A549 (cell line): Measurements from ENCODE around the gene SPATA31E1.

DNA sequence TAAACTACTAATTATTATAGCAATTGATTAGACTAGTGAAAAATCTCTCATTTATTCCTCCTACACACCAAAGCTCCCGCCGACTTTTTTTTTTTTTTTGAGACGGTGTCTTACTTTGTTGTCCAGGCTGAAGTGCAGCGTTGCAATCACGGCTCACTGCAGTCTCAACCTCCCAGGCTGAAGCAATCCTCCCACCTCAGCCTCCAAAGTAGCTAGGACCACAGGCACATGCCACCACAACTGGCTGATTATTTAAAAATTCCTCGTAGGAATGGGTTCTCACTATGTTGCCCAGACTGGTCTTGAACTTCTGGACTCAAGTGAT is 30.0 kb upstream of the UBQLN1 start:
- PRO-cap, result no peak
CAGE:
- cytosol, long polyA plus RNA, result no peak
- long polyA plus RNA, result no peak
- nucleus, long polyA plus RNA, result no peak

GRCh38 chr9:85046636-85046835 is 377.0 kb downstream of the NTRK2 start:
- PRO-cap, result no peak
CAGE:
- cytosol, long polyA plus RNA, result no peak
- long polyA plus RNA, result no peak
- nucleus, long polyA plus RNA, result no peak

DNA sequence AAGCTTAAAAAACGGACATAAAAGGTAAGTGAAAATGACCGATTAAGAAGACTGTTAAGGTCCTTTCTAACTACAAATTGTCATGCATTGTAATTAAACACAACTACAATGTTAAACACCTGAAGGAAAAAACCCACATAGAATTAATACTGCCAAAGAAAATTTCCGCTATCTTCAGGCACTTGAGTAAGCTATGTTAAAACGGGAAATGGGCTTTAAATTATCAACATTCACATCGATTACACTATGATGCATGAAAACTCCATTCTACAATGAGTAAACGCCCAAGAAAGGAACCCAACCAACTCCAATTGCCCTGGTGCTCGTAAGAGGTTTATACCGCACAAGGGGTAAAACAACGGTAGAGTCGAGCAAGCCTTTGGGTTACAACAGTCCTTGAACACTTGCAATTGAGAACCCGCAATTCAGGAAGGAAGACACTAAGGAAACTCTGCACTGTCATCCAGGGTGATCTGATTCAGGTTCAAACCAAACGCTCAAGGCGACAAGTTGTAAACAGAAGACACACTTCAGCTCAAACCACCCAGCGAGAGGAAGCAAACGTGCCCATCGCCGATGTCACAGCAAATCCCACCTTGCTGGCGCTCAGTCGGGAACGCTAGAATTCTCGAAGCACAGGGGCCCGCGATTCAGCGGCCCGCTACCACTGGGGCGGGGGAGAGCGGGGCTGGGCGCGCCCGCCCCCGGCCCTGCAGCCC is 917 bp downstream of the AGTPBP1 start:
- PRO-cap, result no peak
CAGE:
- cytosol, long polyA plus RNA, result no peak
- long polyA plus RNA, result no peak
- nucleus, long polyA plus RNA, result no peak

DNA sequence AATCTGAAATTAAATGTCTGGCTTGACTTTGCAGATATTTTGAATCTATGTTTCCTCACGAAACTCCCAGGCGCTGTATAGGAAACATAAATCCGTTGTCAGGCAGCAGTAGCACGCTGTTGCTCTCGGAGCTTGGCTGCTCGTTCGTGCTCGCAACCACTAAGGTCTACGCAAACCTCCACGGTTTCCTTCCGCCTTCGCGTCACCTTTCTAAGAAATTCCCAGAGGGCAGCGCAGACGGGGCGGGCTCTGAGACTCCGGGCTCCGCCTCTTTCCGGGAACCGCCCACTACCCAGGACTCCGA is 321 bp upstream of the NAA35 start:
- PRO-cap, result bidirectional peak, plus-strand start outside the sequence, minus-strand start at position 161 of the sequence
CAGE:
- cytosol, long polyA plus RNA, result no peak
- long polyA plus RNA, result no peak
- nucleus, long polyA plus RNA, result no peak

DNA sequence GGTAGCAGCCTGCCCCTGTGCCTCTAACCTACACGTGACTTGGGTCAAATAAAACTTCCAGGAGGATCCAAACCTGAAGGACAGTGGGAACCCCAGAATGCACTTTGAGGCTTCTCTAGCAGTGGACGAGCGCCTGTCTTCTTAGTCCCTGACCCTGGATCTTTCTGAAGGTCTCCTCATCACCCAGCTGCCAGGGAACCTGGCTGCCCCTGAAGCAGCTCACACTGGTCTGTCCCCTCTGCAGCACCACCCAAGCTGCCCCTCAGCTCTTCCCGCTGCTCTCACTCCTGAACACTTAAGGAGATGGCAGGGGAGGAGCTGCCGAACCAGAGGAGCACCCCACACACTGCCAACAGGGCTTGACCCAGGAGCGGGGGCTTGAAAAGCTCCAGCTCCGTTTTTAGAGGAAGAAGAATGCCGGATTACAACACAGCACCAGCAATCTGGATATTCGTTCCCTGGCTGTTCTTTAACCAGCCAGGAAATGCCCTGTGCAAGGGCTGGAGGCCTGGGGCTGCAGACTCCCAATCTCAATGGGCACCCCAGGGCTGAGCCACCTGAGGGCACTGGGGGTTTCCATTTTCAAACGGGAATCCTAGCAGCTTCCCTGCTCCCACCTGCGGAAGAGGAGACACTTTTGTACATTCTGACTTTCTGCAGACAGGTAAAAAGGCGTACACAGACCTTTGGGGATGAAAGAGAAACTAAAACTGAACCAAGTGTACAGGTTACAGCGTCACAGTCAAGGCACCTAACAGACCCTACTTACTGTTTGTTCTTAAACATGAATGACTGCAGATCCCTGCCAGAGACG is 36.4 kb downstream of the GOLM1 start:
- PRO-cap, result no peak
CAGE:
- cytosol, long polyA plus RNA, result no peak
- long polyA plus RNA, result no peak
- nucleus, long polyA plus RNA, result no peak

- PRO-cap, result bidirectional peak, plus-strand start at chr9:86282206, minus-strand start at chr9:86282143
CAGE:
- cytosol, long polyA plus RNA, result no peak
- long polyA plus RNA, result no peak
- nucleus, long polyA plus RNA, result no peak
These were observed 562 bp downstream of the ISCA1 start for GRCh38 chr9:86281489-86282463.

DNA sequence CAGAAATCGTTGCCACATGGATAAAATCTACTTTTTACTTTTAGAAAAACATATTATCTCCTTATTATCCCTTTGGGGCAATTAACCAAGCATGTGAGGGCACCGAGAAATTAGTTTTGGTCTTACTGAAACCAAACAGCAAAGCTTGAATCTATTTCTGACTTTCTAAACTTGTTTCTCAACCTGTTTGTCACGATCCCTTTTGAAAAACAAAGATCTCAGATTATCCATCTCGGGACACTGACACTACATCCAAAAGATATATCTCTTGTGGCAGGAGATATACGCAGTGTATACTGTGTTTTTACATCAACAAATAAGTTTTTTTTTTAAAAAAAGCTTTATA is 2.3 kb downstream of the TUT7 start:
- PRO-cap, result no peak
CAGE:
- cytosol, long polyA plus RNA, result no peak
- long polyA plus RNA, result no peak
- nucleus, long polyA plus RNA, result no peak

GRCh38 chr9:86436377-86436692 is 82.1 kb upstream of the TUT7 start:
- PRO-cap, result no peak
CAGE:
- cytosol, long polyA plus RNA, result no peak
- long polyA plus RNA, result no peak
- nucleus, long polyA plus RNA, result no peak

GRCh38 chr9:86585641-86586268 is 231.5 kb upstream of the TUT7 start:
- PRO-cap, result no peak
CAGE:
- cytosol, long polyA plus RNA, result no peak
- long polyA plus RNA, result no peak
- nucleus, long polyA plus RNA, result no peak

- PRO-cap, result no peak
CAGE:
- cytosol, long polyA plus RNA, result no peak
- long polyA plus RNA, result no peak
- nucleus, long polyA plus RNA, result no peak
These were observed 196.5 kb downstream of the GAS1 start for GRCh38 chr9:86750888-86751221.

DNA sequence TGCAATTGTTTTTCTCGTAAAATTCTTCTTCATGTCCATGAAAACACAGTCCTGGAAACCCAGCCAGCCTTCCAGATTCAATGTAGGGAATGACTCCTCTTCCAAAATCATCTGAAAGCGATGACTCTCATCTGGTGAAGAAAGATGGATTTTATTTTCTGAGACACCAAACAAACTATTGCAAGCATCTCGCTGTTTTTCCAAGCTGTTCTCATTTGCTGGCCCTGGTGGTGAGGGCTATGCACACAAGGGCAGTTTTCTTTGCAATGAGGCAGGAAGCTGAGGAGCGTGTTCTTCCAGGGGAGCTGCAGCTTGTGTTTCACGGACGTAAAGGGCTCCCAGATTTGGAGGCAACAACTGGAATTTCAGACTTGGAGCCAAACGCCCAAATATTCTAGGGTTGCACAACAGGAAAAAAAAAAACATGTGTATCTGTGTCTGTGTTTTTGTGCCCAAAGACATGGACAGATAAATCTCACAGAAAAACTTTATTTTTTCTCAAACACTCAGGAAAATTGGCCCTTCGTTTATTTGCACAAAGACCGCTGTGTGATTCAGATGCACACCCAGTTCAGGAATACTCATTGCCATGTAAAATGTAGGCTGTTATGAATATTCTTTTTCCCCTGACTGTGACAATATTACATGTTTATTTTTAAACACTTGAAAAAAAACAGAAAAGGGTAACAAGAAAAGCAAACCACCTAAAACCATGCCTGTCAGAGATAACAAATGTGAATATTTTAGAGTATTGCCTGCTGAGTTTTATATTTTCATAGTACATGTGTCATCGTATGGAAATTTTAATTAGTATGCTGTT is 151.3 kb downstream of the GAS1 start:
- PRO-cap, result no peak
CAGE:
- cytosol, long polyA plus RNA, result no peak
- long polyA plus RNA, result no peak
- nucleus, long polyA plus RNA, result no peak

DNA sequence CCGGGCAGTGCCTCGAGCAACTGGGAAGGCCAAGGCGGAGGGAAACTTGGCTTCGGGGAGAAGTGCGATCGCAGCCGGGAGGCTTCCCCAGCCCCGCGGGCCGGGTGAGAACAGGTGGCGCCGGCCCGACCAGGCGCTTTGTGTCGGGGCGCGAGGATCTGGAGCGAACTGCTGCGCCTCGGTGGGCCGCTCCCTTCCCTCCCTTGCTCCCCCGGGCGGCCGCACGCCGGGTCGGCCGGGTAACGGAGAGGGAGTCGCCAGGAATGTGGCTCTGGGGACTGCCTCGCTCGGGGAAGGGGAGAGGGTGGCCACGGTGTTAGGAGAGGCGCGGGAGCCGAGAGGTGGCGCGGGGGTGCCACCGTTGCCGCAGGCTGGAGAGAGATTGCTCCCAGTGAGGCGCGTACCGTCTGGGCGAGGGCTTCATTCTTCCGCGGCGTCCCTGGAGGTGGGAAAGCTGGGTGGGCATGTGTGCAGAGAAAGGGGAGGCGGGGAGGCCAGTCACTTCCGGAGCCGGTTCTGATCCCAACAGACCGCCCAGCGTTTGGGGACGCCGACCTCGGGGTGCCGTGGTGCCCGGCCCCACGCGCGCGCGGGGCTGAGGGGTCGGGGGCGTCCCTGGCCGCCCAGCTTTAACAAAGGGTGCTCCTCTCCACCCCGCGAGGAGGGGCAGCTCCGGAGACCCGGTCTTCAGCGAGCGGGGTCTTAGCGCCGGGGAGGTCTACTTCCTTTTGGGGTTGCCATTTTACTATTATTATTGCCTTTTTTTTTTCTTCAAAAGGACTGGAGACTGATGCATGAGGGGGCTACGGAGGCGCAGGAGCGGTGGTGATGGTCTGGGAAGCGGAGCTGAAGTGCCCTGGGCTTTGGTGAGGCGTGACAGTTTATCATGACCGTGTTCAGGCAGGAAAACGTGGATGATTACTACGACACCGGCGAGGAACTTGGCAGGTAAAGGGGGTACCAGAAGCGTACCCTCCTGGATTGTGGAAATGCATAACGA is 825 bp downstream of the DAPK1 start:
- PRO-cap, result no peak
CAGE:
- cytosol, long polyA plus RNA, result no peak
- long polyA plus RNA, result no peak
- nucleus, long polyA plus RNA, result no peak

GRCh38 chr9:87644803-87645203 is 81.1 kb upstream of the CTSL start:
- PRO-cap, result no peak
CAGE:
- cytosol, long polyA plus RNA, result no peak
- long polyA plus RNA, result no peak
- nucleus, long polyA plus RNA, result no peak

GRCh38 chr9:87882433-87883032 is at the start of gene SPATA31E1:
SPATA31E1 (plus strand) TSS chr9:87882877.
- PRO-cap, result no peak
CAGE:
- cytosol, long polyA plus RNA, result no peak
- long polyA plus RNA, result no peak
- nucleus, long polyA plus RNA, result no peak

DNA sequence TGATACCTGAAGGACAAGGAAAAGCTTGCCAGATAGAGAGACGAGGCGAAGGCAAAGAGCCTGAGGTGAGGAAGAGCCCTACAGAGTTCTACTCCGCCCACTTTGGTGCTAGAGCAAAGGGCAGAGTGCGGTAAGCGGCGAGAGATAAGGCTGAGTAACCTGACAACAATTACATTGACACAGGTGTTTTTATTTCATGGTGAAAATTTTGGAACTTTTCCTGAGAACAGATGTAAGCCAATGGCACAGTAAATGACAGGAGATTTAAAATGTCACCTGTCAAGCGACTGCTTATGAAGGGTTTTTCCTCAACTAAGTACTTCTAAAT is 21.5 kb upstream of the ENSG00000283205 start:
- PRO-cap, result no peak
CAGE:
- cytosol, long polyA plus RNA, result no peak
- long polyA plus RNA, result no peak
- nucleus, long polyA plus RNA, result no peak

- PRO-cap, result no peak
CAGE:
- cytosol, long polyA plus RNA, result no peak
- long polyA plus RNA, result no peak
- nucleus, long polyA plus RNA, result no peak
These were observed 62.3 kb downstream of the SPATA31C2 start for GRCh38 chr9:88075834-88076503.

- PRO-cap, result no peak
CAGE:
- cytosol, long polyA plus RNA, result no peak
- long polyA plus RNA, result no peak
- nucleus, long polyA plus RNA, result no peak
These were observed 3.0 kb upstream of the NXNL2 start for GRCh38 chr9:88531702-88532745.

- PRO-cap, result no peak
CAGE:
- cytosol, long polyA plus RNA, result no peak
- long polyA plus RNA, result no peak
- nucleus, long polyA plus RNA, result no peak
These were observed 2.5 kb downstream of the NXNL2 start for GRCh38 chr9:88537146-88538192.

- PRO-cap, result no peak
CAGE:
- cytosol, long polyA plus RNA, result no peak
- long polyA plus RNA, result no peak
- nucleus, long polyA plus RNA, result no peak
These were observed 207.5 kb downstream of the NXNL2 start for GRCh38 chr9:88742441-88743007.

GRCh38 chr9:88775304-88775640 is 216.0 kb upstream of the S1PR3 start:
- PRO-cap, result no peak
CAGE:
- cytosol, long polyA plus RNA, result no peak
- long polyA plus RNA, result no peak
- nucleus, long polyA plus RNA, result no peak